Mammary microvascular endothelial cell (primary cell): ENCODE measurements around a stretch of chr19.

- RAMPAGE, long total RNA, result no peak
These were observed 8.2 kb downstream of the CACTIN start for GRCh38 chr19:3618248-3618832.

DNA sequence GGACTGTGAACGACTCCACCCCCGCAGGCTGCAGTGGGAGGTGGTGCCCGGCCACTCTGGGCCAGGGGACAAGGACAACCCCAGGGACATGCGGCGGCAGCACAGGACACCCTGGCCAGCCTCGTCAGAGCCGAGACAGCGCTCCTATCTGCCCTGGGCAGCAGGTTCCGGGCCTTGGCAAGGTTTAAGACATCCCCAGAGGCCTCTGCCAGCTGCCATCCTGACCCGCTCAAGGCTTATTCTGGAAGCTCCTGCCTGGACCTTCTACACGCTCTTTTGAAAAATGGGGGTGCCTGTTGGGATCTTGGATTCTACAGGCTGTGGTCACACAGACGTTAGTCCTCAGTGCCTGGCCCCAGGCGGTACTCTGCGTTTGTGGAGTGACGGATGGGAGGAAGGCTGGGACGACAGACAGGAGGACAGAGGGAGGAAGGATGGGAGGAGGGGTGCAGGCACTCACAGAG, 19.9 kb upstream of the CACTIN start:
- RAMPAGE, long total RNA, result no peak

DNA sequence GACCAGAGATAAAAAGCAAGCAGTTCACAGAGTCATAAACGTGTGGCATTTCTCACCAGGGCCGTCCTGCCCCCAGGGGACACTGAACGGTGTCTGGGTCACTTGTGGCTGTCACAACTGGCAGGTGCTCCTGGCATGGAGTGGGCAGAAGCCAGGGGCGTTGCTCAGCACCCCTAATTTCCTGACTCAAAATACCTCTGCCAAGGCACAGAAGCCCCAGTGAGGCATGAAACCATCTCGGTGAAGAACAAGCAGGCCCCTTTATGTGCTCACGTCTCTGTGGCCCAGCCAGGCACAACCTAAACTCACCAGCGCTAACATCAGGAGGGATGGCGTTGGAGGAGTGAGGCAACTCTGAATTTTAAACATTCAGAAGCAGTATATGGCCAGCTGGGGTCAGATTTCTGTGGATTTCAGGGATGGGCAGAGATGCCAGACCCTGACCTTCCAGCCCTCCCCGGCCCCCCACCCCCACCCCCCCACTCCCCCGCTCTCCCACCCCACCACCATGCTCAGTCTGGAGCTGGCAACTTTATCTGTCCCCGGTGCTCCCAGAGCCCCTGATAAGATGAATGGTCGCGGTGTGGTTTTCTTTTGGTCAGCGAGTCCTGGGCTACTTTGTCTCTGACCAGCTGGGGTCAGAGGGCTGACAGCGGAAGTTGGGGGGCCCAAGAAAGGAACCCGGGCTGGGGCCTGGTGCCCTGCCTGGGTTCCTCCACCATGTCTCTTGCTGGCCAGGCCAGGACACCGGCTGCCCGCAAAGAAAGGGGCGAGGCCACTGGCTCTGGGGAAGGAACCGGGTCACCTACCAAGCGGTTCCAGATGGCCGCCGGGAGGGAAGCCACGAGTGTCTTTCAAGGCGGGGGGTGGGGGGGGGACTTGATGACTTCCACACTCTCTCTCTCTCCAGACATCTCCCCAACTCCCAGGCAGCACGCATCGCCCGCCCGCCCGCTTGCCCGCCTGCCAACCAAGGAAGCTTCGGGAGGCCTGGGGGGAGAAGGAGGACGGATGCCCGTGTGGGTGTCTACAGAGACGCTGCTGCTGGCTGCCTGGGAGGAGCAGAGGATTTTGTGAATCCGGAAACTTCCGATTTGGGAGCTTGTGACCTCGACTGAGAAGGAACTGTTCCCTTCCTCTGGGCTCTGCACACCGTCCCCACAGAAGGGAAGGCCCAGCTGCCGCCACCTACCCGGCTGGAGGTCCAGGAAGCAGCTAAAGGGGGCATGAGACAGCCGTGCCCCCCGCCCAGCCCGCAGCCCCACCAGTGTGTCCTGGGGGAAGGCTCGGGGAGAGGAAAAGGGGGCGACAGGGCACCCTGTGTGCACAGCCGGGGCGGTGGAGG, 1.3 kb downstream of the PIP5K1C start:
- RAMPAGE, long total RNA, result no peak

- RAMPAGE, long total RNA, result no peak
These were observed 4.9 kb downstream of the TJP3 start for GRCh38 chr19:3712939-3713659.

DNA sequence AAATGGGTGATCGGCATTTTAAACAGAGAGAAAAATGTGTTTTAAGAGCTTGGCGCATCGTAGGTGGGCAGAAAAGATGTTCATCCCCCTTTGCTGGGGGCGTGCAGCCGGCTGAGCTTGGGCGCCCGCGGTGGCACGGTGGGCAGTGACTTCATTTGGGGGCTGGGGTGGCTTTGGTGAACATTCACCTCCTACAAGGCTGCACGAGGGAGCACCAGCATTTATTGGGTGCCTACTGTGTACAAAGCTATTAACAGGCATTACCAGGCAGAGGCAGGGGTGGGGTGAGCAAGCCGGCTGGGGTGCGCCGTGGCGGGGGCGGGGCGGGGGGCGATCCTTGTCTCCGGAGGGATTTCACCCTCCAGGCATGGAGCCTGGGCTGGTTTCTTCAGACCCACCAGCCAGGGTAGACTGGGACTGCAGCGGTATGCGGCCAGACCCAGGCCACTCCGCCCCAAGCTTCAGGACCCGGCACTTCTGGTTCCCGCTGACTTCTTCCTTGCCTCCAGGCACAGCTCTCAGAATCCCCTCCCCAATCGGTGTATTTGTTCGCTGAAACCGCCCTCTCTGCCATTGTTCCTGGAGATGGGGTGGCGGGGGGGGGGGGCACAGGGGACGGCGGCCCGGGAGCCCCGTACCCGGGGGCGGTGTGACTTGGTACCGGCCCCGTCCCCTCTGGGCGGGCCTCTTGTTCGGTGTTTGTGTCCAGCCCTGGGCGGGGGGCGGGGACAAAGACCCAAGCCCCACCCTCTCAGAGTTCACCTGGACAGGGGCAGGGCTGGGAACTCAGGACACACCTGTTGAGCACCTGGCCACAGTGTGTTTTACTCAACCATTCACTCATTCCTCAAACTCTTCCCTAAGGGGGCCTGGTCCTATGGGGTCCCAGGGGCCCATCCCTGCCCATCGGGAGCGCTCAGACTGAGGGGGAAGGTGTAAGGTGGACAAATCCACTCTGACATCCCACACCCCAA, 14.4 kb downstream of the TJP3 start:
- RAMPAGE, long total RNA, result no peak

DNA sequence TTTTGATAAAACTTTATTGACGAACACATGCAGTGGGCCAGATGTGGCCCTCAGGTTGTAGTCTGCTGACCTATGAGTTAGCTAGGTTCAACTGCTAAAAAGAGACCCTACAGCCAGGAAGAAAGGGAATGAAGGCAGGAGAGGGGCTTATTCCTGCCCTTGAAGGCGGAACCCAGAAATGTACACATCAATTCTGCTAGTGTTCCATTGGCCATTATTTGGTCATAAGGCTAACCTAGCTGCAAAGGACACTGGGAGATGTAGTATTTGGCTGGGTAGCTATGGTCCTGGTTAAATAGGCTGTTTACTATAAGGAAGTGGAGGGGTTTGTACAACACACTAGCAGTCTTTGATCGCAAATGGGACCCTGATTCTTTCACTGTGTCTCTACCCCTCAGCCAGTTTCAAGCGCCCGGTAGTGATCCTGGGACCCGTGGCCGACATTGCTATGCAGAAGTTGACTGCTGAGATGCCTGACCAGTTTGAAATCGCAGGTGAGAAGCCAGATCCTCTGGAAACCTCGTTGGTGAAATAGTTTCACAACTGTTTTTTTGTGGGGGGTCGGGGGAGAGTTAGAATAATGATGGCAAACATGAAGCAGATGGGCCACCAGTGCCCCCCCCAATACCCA, 17.8 kb downstream of the APBA3 start:
- RAMPAGE, long total RNA, result no peak

- RAMPAGE, long total RNA, result no peak
These were observed 2.4 kb downstream of the MATK start for GRCh38 chr19:3783728-3784158.

- RAMPAGE, long total RNA, result no peak
These were observed 19.0 kb downstream of the NMRK2 start for GRCh38 chr19:3951934-3952125.

GRCh38 chr19:3970246-3970988, 482 bp downstream of the DAPK3 start:
- RAMPAGE, long total RNA, result no peak

DNA sequence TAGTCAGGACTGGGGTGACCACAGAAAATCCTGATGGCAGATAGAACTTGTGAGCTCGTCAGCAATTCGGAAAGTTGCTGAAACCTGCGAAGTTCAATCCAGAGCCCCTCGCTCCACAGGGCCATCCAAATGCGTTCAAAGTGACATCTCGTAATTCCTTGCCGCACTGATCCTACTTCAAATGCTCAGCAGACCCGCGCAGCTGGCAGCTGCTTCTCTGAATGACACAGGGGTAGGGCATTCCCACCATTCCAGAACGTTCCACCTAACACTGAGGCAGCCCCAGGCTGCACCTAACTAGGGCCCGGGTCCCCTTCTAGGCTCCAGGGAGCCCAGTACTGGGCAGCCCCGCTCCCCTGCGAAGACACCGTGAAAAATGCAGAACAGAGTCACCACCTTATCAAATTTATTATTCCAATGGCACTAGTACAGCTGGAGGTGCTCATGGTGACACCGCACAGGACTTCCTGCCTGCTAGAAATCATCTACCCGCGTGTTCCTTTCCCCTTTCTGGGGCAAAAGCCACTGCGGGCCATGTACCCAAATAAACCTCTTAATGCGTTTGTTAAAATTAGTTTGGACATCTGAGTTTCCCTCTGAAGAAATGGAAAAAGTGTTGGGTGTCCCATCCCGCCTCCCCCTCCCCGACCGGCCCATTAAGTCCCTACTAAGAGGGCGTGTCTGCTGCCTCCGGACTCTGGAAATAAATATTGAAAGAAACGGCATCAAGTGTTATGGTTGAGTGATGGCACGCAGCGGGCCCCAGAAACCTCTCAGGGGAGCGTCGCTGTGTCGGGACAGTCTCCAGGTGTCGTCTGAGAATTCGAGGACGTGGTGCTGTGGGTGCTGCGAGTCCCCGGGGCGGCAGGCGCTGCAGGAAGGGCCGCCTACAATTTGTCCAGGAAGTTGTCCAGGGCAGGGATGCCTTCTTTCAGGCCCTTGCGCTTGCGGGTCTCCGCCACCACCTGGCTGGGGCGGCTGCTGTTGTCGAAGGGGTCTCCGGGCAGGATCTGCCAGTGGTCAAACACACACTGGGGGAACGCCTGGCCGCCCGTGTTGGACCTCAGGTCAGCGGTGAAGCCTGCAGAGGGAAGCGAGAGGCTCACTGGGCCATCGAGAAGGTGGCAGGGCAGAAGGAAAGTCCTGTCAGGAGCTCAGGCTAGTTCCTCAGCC, 5.2 kb upstream of the DAPK3 start:
- RAMPAGE, long total RNA, result no peak

DNA sequence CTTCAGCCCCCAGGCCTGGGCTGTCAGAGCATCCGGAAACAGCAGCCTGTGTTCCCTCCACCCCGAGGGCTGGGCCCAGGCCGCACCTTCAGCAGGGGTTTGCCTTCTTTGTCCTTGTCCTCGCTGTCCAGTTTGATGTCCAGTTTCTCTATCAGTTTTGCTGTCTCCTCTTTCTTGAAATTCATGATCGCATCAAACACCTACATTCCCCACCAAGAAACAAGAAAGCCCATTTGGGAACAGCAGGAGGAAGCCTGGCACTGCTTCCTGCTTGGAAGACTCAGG, 4.1 kb downstream of the EEF2 start:
- RAMPAGE, long total RNA, result no peak

- RAMPAGE, long total RNA, result no peak
These were observed 2.5 kb downstream of the PIAS4 start for GRCh38 chr19:4009803-4010624.

GRCh38 chr19:4034170-4034859, 26.8 kb downstream of the PIAS4 start:
- RAMPAGE, long total RNA, result no peak

DNA sequence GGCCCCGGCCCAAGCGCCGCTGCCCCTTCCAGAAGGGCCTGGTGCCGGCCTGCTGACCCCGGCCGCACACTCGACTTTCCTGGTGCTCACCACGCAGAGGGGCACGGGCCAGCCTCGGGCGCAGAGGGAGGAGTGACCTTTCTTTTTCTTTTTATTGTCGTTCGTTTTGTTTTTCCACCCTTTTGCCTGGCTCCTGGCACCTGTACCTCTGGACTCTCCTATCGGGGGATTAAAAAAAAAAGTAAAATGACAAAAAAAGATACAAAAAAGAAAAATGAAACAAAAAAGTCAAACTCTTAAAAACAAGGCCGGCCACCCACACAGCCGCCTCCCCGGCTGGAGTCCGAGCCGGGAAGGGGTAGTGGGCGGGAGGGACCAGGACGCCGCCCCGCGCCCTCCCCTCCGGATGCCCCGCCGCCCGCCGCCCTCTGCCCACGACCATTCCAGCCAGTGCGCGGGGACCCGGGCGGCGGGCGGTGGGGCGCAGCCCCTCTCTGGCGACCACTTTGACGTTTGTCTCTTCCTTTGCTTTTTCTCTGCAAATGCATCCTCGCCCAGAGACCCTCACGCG, 28.8 kb downstream of the ZBTB7A start:
- RAMPAGE, long total RNA, result no peak

GRCh38 chr19:4044876-4045296, 21.8 kb downstream of the ZBTB7A start:
- RAMPAGE, long total RNA, result no peak

GRCh38 chr19:4046940-4047469, 19.7 kb downstream of the ZBTB7A start:
- RAMPAGE, long total RNA, result no peak

GRCh38 chr19:4059324-4060360, 7.1 kb downstream of the ZBTB7A start:
- RAMPAGE, long total RNA, result no peak

DNA sequence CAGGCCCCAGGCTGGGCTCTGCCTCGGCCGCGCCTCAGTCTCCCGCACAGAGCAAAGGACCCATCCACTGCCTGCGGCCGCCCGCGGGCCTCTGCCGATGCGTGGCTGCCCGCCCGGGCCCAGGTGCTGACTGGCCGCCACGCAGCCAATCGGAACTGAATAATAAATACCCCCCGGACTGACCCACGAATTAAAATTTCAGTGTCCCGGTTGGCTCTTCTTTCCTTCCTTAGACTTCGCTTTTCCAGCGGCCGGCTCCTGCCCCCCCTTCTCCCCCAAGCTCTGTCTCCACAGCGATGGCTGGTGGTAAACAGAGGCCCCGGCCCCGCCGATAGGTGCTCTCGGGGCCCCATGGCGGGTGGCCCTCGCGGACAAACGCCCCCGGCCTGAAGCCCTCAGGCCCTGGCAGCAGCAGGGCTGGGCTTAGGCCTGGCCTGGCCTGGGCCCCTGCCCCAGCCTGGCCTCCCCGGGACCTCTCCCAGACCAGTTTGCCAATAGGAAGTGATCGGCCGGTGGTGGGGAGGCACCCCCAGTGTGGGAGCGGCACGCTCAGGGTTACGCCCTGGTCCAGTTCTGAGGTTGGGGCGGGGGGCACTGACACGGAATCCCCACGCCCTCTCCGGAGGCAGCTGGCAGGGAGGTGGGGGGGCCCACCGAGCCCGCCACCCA, 2.5 kb downstream of the ZBTB7A start:
- RAMPAGE, long total RNA, result no peak

DNA sequence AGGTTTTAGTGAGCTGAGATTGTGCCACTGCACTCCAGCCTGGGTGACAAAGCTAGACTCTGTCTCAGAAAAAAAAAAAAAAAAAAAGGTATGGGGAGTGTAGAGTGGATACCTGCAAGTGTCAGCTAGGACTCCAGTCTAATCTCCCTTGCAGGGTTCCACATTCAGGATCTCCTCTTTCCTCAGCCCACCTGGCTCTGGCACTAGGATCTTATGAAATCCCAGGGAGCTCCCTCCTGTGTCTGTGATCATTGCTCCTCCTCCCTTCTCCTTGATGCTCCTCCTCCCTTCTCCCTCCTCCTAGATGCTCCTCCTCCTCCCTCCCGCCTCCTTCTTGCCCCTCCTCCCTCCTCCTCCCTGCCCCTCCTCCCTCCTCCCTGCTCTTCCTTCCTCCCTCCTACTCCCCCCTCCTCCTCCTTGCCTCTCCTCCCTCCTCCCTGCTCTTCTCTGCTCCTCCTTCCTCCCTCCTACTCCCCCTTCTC, 14.7 kb upstream of the ZBTB7A start:
- RAMPAGE, long total RNA, result no peak

DNA sequence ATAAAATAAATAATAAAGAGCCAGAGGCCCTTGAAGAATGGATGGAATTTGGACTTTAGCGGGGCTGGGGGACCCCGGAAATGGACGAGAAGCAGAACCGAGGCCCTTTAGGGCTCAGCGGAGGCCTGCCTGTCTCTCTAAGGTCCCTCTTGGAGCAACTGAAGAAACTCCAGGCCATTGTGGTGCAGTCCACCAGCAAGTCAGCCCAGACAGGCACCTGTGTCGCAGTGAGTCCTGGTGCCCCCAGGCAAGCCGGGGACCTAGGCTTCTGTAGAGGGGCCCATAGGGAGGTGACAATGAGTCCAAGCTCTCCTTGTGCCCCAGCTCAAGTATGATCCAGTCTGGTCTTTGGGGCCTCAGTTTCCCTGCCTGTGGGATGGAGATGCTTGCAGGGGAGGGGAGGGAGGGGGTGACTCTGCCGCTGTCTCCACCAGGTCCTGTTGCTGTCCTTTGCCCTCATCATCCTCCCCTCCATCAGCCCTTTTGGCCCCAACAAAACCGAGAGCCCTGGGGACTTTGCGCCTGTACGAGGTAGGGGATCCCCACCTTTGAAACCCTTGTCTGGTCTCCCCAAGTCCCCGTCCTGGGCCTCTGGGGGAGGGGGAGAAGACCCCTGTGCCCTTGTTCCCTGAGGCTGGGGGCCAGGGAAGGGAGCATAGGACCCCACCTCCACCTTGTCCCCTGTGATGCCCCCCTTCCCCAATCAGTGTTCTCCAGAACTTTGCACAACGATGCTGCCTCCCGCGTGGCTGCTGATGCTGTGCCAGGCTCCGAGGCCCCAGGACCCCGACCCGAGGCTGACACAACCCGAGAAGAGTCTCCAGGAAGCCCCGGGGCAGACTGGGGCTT, 11.2 kb downstream of the SIRT6 start:
- RAMPAGE, long total RNA, result no peak